OVCAR3 (cell line): Measurements from ENCODE around the gene WAC.

DNA sequence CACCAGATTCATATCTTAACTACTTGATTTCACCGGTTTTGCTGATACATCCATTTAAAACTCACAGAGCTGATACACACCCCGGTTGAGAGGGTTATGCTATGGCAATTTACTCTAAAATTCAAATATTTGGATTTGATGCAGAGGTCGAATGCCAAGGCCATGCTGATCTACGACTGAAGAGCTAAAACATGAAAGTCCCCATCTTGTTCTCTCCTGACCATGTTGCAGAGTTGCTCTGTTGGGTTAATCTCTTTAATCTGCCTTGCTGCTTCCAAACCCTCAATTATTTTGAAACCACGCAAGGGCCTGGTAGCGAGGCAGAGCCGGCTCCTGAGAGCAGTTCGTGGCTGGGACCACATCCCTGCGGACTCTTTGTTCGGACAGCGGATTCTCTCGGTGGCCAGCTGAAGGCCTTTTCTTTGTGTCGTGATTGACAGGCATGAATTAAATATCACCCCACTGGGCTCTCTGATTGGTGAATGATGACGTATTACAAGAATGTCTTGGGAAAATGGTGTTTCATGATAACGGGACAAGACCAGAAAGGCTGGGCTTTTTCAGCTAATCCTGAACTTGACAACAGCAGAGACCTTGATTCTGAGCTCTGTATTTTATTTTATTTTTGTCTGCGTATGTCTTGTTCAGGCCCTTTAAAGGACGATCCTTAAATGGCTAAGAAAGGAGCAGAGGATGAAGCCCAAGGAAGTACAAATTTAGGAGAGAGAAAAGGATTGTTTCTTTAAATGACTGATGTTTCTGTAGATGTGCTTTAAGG, 66.9 kb upstream of the ARHGAP21 start:
- RRBS, result no CpG with 5 or more reads among the region's 17 CpGs

DNA sequence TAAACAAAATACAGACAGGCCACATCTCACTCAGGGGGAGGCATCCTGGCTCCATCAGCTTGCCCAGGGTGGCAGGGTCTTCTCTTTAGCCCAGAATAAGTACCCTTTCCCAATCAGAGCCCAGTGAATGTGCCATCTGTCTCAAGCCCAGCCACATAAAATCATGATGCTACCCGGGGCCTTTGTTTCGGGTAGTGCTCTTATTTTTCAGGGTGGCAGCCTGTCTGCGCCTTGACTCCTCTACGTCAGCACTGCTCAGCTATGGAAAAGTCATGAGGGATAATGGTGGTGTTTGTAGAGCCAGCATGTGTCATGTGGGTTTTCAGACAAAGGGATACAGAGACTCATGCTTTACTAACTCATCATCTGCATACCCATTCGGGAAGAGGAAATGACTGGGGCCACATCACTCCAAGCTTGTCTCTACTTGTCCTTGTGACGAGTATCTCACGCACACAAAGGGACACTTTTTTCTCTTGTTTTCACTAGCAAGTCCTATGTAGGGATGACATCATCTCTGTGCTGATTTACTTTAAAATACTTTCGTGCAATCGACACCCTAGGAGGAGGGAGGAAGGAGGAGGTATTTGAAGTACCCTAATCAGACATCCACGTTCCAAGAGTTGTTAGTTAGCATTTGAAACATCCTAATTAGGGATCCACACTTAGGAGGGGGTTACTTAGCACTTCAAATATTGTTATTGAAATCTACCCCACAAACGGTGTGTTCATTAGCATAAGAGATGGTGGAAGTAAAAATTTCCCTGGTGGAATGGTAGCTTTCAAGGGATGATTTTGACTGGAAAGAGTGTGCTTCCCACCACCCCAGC, 51.8 kb downstream of the THNSL1 start:
- RRBS, result no CpG with 5 or more reads among the region's 11 CpGs

- RRBS, result no CpG with 5 or more reads among the region's 2 CpGs
Observed at GRCh38 chr10:26407344-26407846, 30.7 kb upstream of the APBB1IP start.

- RRBS, result no CpG with 5 or more reads among the region's 4 CpGs
Observed at GRCh38 chr10:26457091-26457422, 18.9 kb downstream of the APBB1IP start.

DNA sequence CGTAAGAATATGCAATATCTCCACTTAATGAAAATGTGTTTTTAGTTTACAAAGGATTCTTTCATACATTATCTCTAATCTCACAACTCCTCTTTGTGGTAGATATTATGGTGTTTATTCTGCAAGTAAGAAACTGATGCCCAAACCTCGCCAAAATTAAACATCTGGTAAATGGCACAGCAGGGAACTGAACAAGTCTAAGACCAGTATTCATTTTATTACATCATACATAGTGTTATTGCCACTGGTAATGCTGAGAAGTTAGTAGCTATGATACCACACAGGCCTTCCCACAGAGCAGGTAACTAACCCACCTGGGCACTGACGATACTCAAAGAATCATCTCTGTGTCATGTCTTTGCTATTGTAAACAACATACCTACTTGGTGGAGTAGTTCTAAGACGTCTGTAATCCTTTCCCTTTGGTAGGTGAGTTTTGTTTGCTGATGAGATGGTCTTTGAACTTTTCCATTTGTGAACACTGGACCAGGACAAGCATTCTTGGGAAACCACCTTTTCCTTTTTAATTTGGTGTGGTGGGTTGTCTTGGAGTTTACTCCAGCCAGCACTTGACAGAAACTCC, 40.8 kb downstream of the PDSS1 start:
- RRBS, result no CpG with 5 or more reads among the region's 4 CpGs

DNA sequence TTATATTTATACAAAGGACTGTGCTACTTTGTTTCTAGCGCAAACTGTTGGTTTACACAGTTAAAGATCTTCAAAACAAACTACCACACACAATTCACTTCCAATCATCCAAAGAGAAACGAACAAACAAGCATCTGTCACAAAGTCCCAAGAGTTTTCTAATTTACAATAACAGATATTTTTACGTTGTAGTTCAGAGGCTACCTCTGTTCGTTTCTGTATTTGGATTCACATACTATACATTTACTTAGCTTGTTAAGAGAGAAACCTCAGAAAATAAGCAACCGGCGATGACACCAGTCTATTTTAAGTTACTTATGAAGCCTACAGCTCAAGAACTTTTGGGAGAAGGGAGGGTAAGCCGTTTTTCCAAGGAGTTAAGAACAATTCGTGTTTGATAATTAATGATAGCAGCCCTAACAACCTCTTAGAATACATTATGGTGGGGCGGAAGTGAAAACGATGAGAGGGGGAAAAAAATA, 1.2 kb downstream of the ABI1 start:
- RRBS, result no CpG with 5 or more reads among the region's 10 CpGs

- RRBS, result 4% methylated on average over 13 of the region's 29 CpGs
Observed at GRCh38 chr10:26860004-26860463, 724 bp downstream of the ABI1 start.

DNA sequence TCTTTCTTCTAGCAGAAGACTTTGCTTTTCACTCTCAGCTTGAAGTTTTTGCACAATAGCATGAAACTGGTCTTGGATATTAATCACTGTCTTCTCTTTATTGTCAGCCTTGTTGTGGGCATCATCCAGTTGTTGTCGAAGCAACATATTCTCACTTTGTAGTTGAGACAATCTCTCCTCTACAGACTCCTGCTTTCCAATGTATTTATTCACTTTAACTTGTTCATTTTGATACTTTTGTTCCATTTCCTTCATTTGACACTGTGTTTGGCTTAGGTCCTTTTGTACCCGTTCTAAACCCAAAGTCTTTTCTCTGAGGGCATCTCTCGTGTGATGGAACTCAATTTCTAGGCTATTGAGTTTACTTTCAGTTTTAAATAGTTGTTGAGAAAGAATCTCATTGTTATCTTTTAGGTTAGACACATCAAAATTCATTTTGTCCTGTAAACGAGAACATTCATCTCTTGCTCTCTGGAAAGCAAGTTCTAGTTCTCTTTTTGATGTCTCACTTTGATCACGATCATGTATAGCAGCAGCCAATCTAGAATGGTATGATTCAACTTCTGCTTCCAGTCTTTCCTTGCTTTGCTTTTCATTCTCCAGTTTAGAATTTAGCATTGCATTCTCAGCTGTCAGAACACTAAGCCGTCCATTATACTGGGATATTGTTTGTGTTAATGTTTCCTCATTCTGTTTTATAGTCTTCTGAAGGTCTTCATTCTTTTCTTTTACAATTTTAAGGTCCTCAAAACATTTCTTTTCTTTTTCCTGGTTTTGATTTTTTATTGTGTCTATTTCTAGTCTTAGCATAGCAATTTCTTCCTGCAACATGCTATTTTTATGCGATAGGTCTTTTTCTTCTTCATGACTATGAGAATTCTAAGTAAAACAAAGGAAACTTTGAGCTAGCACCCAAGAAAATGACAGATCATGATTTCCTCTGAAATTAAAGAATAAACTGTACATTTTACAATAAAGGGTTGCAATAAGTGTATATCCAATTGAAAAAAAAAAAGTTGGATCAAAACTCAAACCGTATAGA, 65.1 kb downstream of the ANKRD26 start:
- RRBS, result no CpG with 5 or more reads among the region's 8 CpGs

GRCh38 chr10:27100887-27101443, 671 bp upstream of the ANKRD26 start:
- RRBS, result no CpG with 5 or more reads among the region's 15 CpGs

DNA sequence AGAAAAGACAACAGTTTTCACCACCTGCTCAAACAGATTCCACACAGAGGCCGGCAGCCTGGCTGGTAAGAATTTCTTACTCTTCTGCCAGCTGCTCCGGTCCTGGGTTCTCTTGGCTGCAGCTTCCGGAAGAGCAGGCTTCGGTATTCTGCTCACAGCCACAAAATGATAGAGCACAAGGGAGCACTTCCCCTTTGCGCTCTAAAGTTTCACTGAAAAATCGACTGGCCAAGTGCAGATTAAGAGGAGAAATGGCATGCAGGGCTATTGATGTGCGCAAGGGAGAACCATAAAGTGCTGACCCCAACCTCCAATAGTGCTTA, 114.1 kb upstream of the ACBD5 start:
- RRBS, result 100% methylated on average over 1 of the region's 7 CpGs

DNA sequence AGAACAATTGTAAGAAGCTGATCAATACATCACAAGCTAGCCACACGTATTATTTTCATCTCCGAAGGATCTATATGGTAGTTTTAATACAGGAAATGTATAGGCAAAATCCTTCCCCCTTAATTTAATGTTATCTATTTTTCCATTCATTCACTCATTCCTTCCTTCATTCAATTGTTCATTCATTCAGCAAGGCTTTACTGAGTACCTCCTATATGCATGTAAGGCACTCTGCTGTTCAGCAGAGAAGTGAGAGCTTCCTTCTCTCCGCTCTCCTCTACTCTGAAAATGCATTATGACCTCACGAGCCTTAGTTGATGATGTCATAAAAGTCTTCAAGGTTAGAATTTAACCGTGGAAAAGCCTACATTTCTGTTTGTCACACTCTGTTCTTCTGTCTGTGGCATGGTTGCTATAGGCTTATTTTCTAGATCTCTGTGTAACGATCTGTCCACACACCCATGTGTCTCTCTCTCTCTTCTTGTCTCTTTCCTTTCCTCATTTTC, 17.2 kb downstream of the ODAD2 start:
- RRBS, result no CpG with 5 or more reads among the region's 6 CpGs

DNA sequence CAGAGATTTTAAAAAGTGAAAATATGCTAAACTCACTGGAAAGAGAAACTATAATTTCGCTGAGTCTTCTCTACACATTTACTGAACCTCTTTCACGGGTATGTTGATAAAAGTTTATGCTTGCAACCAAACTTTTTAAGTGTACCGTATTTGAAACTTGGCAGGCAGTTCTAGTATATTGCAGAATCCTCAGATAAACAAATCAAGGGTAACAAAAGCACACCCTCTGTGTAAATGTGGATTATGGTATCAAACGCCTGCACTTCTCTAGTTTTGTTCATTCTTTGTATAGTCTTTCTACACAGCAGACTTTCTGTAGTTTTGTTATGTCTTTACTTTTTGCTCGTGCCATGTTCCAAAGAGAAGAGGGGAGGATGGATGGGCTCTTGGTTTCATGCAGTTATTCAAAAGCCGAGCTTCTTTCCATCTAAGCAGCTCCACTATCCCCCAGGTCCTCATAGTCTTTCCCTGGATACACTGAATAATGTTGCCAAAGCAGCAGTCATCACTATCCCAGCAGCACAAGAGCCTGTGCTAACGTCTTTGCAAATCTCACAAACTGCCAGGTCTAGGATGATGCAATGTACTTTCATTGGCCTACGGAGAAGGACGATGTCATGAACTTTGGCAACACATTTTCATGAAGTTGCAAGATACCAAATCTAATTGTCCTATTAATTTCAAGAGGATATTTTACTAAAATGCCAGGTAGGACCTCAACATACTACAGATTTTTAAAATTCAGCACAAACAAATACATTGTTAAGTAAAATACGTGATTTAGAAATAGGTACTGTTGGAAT, 131.2 kb downstream of the MPP7 start:
- RRBS, result no CpG with 5 or more reads among the region's 10 CpGs

- RRBS, result no CpG with 5 or more reads among the region's 6 CpGs
Observed at GRCh38 chr10:28196613-28197342, 106.1 kb downstream of the MPP7 start.

- RRBS, result no CpG with 5 or more reads among the region's 7 CpGs
Observed at GRCh38 chr10:28400206-28400563, 97.3 kb upstream of the MPP7 start.

GRCh38 chr10:28533086-28533810, at the start of gene WAC:
WAC (plus strand) TSS chr10:28533118.
- RRBS, result 4% methylated on average over 43 of the region's 93 CpGs

DNA sequence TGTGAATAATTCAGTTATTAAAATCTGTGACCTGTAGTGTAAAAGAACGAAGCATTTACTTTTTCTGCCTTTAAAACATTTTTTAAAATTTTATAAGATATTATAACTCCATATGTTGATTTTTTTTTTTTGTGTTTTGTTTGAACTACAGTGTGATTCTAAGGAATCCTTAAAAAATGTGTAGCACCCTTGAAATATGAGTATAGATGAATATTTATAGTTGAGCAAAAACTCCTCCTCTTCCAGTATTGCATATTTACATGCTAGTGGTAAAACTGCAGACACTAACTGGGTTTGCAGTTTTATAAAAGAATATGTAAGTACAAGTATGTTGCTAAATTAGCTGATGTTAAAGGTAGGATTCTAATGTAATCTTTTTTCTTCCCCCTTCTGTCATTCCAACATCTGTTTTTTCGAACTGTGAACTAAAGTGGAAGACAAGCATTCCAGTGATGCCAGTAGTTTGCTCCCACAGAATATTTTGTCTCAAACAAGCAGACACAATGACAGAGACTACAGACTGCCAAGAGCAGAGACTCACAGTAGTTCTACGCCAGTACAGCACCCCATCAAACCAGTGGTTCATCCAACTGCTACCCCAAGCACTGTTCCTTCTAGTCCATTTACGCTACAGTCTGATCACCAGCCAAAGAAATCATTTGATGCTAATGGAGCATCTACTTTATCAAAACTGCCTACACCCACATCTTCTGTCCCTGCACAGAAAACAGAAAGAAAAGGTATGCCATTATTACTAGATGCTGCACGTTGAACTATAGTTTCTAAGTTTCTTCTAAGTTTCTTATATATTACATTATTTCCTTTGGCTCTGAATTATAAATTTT, 62.6 kb downstream of the WAC start:
- RRBS, result no CpG with 5 or more reads among the region's 5 CpGs

DNA sequence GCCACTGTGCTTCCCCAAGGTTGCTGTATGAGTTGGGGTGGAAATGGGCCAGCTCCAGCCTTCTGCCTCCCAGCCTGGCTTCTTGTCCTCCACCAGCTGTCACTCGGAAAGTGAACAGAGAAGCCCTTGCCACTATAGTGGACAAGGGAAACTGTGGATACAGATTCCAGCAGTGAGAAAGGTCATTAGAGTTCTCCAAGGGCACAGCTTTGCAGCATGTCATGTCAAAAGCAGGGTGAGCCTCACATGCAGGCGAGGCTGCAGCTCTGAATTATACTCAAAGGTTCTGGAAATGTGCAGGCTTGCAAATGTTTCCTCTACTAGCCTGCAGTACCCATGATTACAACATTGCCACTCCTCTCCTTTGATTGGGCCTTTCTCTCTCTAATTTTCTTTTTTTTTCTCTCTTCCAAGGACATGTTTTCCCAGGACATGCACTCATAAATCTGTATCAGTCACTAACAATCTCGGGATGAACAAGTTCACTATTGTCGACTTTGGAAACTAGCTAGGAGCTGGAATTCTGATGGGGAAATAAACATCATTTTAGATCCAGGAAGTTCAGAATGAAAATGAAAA, 33.1 kb downstream of the BAMBI start:
- RRBS, result no CpG with 5 or more reads among the region's 4 CpGs

DNA sequence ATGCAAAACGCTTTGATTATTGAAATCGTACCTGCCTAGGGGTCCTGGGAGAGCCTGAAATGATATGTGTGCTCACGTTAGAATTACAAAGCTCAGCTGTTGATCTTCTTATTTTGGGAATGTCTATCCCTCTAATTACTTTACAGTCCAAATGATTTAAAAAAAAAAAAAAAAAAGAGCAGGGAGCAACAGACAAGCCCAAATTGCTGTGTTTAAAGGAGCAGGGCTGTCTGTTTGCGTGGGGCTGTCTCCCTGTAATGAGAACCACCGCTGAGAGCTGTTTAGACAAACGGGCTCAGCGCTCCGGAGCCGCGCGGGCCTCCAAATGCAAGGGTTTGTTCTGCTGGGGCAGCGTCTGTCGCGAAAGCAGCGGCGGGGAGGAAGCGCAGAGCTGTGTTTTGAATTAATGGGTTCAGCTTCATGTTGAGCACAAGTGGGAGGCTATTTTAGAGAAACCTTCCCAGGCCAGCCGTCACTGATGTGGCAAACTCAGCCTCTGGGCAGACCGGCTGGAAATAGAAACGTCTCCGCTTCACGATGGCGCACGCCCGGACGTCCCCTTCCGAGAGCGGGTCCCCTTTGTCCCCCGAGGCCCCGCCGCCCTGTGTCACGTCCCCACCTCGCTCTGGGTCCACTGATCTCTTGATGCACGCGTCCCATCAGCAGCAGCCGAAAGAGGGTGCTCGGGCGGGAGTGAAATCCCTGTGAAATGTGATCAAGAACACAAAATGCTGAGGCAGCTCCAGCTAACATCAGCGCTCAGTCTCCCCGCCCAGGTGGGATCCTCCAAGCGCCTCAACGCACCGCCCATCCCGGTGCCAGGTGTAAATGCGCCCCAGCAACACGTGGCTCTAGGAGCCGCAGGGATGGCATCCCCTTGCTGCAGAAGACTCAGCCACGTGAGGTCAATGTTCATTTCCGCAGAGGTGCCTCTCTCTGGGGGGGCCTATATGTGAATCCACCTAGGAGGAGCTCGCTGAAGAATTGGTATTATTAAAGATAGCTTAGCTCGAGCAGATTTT, 44.8 kb downstream of the BAMBI start:
- RRBS, result no CpG with 5 or more reads among the region's 51 CpGs

DNA sequence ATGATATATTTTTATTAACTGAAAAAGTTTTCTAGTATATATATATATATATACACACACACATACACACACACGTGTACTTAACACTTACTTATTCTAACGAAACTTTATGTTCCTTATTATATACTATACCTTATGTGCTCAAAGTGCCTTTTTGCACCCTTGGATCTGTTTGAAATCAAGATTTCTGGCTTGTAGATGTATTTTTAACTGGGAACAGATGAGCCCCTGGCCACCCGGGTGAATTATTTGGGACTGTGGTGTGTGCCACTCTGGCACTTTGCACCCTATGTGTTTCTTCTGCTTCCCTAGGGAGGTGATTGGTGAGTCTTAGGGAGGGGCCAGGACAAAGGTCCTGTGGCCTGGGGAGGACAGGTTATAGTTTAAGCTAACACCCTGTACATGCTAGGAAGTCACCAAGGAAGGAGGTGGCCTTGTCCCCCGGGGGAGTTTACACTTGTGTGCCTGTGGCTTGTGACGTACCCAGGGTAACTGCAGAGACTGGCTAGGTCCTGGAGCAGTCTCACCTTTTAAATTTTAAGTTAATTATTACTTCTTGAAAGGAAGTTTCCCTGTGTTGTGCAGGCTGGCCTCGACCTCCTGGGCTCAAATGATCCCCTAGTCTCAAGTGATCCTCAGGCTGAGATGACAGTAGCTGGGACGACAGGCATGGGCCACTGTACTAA, 196.2 kb downstream of the BAMBI start:
- RRBS, result no CpG with 5 or more reads among the region's 7 CpGs

DNA sequence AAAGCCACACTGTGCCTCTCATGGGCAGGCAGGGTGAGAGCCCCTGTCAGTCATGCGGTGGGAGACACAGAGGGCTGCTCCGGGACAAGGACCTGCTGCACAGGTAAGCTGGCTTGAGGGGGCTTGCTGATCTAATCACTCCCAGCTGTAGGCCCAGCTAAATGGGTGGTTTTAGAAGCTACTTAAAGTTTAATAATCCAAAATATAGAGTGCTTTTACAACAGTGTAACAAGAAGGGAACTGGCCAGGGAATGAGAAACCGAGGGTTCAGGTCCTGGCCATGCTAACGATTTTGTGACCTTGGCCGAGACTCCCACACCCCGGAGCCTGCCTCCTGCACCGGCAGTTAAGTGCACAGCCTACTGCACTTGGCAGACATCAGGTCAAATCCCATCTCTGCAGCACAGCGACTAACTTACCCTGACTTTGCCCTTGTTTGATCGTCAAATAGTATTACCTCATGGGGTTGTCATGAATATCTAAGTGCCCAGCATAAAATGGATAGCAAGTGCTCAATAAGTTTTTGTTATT, 35.3 kb downstream of the LYZL1 start:
- RRBS, result no CpG with 5 or more reads among the region's 9 CpGs